LUHMES (cell line): ENCODE results near the genes SLFN14 and RDM1.

DNA sequence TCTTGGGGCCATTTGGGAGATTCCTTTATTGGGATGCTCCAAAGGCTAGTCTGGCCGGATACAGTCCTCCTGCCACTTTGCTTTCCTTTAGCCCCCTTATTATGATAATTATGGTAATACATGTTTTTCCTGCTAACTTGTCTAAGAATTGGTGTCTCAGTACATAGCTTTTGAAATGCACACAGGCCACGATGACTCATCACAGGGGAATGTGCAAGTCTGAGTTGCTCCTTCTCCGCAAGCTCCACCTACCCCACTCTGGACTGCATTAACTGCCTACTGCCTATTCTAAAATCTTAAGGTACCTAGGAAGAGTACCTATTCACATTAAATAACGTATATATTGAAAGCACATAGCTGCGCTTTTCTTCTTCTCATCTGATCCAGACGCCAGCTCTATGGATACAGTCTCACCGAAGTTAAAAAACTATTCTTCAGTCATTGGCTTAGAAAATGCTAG, 1.3 kb upstream of the SLFN12 start:
- PRO-cap = no peak

- PRO-cap = no peak
Observed at GRCh38 chr17:35536591-35537334, 715 bp downstream of the SLFN12L start.

DNA sequence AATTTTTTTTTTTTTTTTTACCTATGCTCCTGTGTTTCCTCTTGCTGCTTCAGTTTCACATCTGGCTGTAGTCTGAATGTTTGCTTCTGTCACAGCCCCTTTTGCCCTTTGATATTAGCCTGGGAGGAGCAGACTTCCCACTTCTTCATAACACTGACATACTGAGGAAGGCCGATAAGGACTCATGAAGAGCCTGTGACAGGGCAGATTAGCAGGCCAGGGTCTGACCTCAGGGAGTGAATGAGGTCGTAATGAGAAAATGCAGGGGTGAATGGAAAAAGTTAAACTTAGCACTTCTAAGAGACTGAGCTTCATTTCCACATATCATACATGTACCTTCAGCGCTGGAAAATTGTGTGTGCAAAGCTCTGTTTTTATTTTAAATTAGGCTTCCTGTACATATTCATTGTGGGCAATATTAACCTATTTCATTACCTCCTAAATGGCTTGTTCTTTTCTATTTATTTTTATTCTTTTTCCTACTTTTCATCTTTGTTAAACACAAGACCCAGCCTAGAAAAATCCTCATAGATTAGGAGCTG, at the start of gene SLFN14:
Gene SLFN14 (minus strand): TSS at position 74 of the 542 bp plus-strand sequence.
- PRO-cap = no peak

DNA sequence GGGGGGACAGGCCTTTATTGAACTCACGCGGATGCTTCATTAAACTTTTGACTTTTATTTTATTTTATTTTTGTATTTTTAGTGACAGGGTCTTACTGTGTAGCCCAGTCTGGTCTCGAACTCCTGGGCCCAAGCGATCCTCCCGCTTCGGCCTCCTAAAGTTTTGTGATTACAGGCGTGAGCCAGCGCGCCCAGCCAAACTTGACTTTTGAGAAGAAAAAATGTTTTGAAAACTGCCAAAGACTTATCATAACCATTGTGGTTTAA, 1.1 kb downstream of the AP2B1 start:
- PRO-cap = no peak

GRCh38 chr17:35607399-35608079, 20.4 kb downstream of the AP2B1 start:
- PRO-cap = no peak

- PRO-cap = no peak
Observed at GRCh38 chr17:35823963-35824341, 14.7 kb downstream of the TAF15 start.

- PRO-cap = no peak
Observed at GRCh38 chr17:35843836-35845107, 24.4 kb downstream of the HEATR9 start.

GRCh38 chr17:35900766-35901273, 20.7 kb upstream of the CCL5 start:
- PRO-cap = no peak

DNA sequence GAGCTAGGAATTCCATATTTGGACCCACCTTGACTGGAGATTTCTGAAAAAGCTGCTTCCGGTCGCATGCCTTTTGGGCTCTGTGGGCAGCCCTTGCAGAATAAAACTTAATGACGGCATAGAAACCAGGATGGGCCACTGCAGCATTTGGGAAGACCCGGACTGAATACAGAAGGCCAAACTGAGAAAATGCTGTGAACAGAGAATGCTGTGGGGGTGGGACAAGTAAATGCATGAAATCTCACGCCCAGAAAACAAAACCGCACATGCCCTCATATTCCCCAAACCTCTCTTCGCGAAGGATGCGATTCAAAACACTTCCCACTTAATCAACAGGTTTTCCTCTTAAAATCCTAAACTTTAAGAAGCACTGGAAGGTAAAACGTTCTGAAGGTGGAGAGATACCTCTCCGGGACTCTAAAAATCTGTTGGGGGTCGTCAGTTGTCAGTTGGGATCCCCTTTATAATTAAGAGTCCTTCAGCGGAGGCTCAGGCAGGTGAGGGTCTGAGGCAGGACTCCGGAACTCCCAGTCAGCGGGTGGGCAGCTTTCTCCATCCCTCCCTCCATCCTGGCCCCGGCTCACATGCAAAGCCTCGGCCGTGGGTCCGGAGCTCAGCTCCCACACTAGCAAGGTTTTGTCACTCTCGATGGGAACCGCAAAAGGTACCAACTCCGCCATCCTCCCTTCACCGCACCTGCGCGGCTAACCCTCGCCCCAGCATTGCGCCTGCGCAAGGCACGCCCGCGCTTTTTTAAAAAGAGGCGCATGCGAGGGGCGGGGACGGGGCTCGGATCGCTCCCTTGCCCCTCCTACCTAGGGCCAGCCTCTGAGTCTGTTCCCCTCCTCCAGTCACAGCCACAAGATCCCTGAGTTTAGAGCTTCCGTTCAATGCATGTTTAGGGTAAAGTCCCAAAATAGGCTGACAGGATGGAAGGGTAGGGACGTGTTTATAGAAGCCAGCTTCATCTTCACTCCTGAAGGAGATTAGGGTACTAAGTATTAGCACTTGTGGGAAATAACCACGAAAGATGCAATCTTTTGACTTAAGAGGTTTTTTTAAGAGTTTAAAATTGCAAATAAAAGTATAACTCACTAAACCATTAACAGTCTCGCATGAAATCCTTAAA, at the start of gene RDM1:
Gene RDM1 (minus strand): TSS at position 726 of the 1,129 bp plus-strand sequence.
- PRO-cap = bidirectional peak, plus-strand start at position 853 of the sequence, minus-strand start at position 706 of the sequence

GRCh38 chr17:36087889-36088683, 1.9 kb downstream of the CCL3 start:
- PRO-cap = no peak

- PRO-cap = no peak
Observed at GRCh38 chr17:36183395-36184005, 7.1 kb upstream of the TBC1D3B start.

GRCh38 chr17:36592357-36593526, 1.1 kb downstream of the DHRS11 start:
- PRO-cap = bidirectional peak, plus-strand start at chr17:36592753, minus-strand start at chr17:36592485

GRCh38 chr17:36593527-36594421, 2.1 kb downstream of the DHRS11 start:
- PRO-cap = no peak

DNA sequence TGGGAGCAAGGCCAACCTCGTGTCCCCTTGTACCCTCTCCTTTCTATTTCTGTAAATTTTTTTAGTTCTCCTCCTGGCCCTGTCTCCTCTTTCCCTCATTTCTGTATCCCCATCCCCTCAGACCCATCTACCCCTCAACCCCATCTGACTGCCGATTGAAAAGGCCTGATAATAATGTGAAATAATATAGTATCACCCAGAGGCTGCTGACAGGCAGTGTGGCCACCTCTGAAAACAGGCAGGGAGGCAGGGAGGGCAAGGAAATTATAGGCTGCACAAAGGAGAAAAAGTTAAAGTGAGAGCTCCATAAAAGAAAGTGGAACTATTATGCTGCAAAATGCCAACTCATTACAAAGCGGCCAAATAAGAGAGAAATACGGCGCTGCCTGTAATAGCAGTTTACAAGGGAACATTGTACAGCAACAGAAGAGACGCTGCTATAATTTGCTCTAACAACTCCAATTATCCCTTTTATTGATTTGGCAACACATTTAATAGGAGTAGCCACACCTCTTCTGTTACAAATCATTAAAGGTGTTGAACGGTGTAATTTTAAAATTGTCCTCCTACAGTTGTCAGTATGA, 120.1 kb downstream of the MRM1 start:
- PRO-cap = no peak

- PRO-cap = no peak
Observed at GRCh38 chr17:36934772-36935564, 2.3 kb upstream of the LHX1 start.

GRCh38 chr17:36948260-36948689, 479 bp upstream of the AATF start:
- PRO-cap = unidirectional peak, minus-strand start at chr17:36948519

DNA sequence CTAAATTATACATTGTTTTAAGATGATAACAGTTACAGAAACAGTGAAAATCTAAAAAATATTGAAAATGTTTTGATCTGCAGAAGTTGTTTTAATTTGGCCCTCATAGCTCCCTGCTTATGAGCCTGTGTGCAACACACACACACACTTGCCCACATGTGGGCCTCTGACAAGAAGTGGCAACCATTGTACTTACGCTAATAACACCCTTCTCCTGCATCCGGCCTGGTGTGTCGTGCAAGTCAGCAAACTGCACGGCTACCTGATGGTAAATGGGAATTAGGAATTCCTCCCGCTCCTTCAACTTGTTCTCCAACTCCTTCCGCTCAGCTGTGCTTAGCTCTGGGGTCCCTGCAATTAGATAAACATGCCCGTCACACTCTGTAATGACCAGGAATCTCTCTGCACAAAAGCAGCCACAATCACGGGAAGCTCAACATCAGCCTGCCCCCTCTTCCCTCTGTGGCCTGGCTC, 148.9 kb downstream of the AATF start:
- PRO-cap = no peak

DNA sequence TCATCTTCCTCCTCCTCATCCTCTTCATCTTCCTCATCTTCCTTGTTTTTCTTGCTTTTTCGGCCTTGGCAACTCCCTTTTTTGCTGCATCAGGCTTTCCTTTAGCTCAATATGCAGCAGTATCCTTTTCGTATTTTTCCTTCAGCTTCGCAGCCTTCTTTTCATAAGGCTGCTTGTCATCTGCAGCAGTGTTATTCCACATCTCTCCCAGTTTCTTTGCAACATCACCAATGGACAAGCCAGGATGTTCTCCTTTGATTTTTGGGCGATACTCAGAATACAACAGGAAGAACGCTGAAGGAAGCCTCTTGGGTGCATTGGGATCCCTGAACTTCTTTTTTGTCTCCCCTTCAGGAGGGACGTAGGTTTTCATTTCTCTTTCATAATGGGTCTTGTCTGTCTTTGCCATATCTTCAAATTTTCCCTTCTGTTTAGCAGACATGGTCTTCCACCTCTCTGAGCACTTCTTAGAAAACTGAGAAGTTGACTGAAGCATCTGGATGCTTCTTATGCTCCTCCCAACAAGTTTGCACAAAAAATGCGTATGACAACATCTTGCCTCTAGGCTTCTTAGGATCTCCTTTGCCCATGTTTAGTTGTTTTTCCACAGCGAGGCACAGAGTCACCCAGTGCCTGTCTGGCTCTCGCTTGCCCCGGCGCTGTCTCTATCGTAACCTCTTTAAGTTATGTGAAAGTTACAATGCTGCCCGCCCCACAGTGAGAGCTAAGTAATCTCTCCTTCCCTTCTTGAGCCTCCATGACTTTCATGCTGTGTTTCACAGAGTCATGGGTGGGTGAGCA, 195.1 kb downstream of the AATF start:
- PRO-cap = no peak

- PRO-cap = bidirectional peak, plus-strand start at chr17:37358652, minus-strand start at chr17:37358540
Observed at GRCh38 chr17:37358430-37358785, 17.4 kb upstream of the C17orf78 start.

DNA sequence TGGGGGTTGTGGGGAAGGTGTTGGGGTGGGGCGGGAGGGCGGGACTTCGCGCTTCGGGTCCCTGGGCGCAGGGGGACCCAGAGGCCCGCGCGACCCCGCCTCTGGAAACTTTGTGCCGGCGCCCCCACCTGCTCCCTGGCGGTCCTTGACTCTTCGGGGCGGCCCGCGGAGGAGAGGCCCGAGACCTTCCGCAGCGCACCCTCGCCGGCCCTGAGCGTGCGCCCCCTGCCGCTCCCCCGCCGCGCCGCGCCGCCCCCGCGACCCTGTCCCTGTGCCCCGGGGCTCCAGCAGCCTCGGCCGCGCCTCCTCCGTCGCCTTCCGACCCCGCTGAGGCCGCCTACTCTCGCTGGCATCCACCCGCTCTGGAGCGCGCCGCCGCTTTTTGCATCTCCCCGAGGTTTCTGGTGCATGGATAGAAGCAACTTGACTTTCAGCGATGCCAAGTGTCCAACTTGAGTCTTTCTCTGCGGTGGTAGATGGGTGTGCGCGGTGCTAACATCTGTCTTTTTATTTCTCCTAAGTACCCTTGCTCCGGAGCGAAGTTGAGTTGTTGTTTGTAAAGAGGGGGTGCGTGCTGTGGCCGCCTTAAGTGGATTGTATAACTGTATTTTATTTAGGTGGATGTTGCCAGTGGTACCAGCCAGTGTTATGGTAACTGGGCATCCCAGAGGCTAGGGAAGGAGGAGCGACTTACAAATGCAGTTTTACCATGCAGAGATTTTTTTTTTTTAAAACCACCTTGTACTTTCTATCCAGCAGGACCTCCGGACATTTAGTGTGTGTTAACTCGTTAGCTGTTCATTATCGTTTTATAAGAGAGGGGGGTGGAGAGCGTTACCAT, 512 bp downstream of the DUSP14 start:
- PRO-cap = no peak